Hair follicular keratinocyte (primary cell): ENCODE data around the gene ADAMTS6.

GRCh38 chr5:61508834-61509479, 176.9 kb downstream of the ZSWIM6 start:
- RAMPAGE, long total RNA = no peak

GRCh38 chr5:61530016-61530406, 198.0 kb downstream of the ZSWIM6 start:
- RAMPAGE, long total RNA = no peak

GRCh38 chr5:61666229-61666799, 334.3 kb downstream of the ZSWIM6 start:
- RAMPAGE, long total RNA = no peak

- RAMPAGE, long total RNA = no peak
Observed at GRCh38 chr5:64135068-64135267, 30.7 kb upstream of the RNF180 start.

DNA sequence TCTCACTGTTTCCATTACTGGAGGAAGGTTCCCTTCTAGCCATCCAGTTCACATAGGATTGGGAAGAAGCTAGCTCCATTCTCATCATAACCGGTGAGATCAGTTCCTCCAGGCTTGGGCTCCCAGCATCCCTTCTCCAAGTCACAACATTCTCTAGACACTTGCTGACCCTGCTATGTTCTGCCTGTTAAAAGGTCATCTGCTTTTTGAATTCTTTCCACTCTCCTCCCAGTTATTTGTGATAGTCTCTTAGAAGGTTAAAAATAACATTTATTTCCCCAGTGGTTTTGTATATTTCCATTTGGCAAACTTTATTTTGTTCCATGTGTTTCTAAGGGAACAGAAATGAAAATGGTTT, 269.5 kb downstream of the CWC27 start:
- RAMPAGE, long total RNA = no peak

- RAMPAGE, long total RNA = no peak
Observed at GRCh38 chr5:65101472-65102144, 332.9 kb downstream of the CWC27 start.

- RAMPAGE, long total RNA = no peak
Observed at GRCh38 chr5:65481342-65482221, at the start of gene ADAMTS6. ADAMTS6 (minus strand) TSS chr5:65481920.

DNA sequence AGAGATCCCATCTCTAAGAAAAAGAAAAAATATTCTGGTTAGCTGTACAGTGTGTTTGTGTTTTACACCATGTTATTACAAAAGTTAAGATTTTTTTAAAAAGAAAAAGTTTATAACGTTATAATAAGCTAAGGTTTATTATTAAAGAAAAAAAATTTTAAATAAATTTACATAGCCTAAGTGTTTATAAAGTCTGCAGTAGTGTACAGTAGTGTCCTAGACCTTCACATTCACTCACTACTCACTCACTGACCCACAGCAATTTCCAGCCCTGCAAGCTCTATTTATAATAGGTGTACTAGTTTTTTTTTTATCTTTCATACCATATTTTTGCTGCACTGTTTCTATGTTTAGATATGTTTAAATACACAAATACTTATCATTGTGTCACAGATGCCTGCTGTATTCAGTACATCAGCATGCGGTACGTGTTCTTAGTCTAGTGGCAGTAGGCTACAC, 40.7 kb downstream of the ERBIN start:
- RAMPAGE, long total RNA = no peak

DNA sequence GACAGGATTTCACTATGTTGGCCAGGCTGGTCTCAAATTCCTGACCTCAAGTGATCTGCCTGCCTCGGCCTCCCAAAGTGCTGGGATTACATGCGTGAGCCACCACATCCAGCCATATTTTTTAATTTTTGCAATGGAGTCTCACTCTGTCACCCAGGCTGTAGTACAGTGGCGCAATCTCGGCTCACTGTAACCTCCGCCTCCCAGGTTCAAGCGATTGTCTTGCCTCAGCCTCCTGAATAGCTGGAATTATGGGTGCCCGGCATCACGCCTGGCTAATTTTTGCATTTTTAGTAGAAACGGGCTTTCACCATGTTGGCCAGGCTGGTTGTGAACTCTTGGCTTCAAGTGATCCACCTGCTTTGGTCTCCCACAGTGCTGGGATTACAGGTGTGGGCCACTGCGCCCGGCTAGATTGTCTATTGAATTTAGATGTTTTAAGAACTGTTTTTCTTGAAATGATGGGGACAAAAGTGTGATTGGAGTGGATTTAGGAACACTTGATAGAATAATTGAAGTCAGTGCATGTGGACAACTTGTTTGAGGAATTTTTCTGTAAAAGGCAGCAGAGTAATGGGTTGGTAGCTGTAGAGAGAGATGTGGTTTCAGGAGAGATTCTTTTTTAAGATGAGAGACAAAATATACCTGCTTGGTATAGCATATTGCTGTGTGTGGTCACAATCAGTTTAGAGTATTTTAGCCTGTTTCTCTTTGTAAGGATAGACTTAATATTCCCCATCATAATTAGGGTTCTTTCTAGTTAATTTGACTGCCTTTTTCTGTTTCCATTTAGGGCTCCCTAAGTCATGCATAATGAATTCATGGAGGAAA, 49.0 kb downstream of the ERBIN start:
- RAMPAGE, long total RNA = no peak

DNA sequence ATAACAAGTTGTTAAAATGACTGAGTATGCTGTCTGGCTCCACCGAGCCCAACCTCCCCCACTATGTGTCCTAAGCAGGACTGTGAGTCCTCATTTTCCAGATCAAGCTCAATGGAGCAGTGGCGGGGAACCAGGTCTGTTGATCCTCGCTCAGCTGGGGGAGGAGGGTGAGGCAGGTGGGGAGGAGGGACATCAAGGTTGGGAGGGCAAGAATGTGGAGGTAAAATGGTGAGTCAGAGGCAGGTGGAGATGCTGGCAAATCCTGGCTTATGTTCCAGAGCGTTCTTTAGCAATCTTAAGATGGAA, 63.9 kb downstream of the SREK1 start:
- RAMPAGE, long total RNA = no peak

DNA sequence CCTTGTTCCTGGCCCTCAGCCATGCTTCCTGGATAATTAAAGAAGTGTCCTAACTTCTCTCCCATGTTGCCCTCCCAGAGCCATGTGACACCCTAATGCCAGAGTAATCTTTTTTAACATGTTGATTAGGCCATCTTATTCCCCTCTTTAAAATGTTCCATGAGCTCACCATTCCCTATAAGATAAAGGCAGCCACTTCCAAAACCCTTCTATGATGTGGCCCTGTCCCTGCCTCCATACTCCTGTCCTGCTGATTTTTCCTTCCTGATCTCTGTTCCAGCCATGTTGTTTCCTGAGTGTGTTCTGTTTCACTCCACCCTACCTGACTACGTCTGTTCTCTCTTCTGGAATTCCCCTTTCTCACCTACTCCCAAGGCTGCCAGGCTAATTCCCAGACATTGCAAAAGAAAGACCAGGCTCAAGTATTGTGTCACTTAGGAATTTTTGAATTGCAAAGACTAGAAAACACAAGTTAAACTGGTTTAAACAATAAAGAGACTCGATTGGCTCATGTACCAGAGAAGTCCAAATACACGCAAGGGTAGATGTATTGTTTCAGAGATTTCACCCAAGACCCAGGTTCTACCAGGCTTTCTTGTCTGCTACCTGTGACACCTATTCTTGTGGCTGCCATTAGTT, 295.3 kb downstream of the MAST4 start:
- RAMPAGE, long total RNA = no peak

DNA sequence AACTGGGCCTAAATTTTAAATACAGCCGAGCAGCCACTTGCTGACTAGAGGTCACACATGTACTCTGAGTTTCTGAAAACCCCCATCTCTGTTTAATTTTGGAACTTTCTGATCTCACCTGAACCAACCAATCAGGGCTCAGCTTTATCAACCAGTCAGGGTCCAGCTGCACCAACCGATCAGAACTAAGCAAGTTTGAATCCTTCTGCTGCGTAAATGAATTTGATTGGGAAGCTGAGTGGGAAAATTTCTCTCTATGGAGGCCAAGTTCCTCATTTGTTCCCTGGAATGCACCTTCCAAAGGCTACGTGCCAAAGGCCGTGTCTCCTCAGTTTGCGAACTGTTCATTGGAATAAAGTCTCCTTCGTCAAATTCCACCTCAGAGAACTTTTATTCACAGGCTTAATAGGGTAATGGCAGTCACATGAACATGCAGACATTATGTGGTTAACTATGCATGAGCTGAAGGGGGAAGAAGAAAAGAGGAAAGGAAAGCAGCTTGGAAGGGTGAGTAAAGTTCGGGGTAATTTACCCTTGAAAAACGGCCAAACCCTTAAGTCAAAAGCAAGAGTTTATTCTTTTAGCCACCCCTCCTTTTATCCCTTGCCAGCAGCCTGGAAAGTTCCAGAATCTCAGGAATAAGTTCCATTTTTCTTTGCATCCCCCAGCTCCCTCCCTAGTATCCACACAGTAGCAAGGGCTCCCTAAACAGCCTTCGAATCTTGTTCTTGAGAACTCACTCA, 3.6 kb downstream of the CD180 start:
- RAMPAGE, long total RNA = no peak

DNA sequence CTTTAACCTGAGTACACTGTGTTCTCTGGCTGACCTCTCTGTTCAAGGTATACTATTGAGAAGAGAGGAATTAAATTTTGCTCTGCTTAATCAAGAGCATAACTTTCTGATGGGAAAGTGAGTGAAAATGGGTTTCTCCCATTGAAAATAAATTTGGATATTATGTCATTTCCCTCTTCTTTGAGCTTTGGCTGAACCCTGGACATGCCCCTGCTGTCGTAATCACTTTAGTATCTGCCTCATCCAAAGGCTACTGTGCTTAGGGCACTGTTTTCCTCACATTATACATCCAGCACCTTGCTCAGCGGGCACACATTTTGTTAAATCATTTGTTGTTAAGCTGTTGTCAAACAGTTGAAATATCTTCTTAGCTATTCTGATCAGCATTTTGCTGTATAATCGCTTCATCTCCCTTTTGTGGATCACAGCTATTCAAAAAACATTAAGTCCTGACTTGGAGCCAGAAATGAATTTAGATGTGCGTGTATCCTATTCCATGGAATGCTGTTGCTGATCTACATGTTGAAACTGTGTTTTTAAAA, 352.7 kb upstream of the CD180 start:
- RAMPAGE, long total RNA = no peak

- RAMPAGE, long total RNA = no peak
Observed at GRCh38 chr5:67798383-67798995, 417.1 kb upstream of the PIK3R1 start.

- RAMPAGE, long total RNA = no peak
Observed at GRCh38 chr5:68238757-68239206, 23.2 kb downstream of the PIK3R1 start.

GRCh38 chr5:68265230-68265807, 49.8 kb downstream of the PIK3R1 start:
- RAMPAGE, long total RNA = no peak

DNA sequence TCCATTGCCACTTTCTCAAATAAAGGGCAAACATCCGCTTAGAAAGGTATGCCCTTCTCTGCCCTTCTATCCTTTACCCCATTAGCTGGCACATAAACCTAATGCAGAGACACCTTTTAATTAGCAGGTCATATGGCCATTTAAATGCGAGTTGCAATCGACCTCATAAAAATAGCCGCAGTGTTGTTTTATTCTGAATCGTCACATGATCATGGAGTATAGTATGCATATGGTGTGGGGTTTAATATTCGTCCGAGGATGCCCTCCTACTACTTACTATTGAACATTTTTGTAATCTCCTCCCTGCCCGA, 72.0 kb downstream of the PIK3R1 start:
- RAMPAGE, long total RNA = no peak

GRCh38 chr5:68682447-68683046, 411.3 kb upstream of the SLC30A5 start:
- RAMPAGE, long total RNA = no peak

GRCh38 chr5:68683587-68684005, 410.2 kb upstream of the SLC30A5 start:
- RAMPAGE, long total RNA = no peak

GRCh38 chr5:69419933-69420636, 5.2 kb downstream of the MARVELD2 start:
- RAMPAGE, long total RNA = no peak